Karpas-422 (cell line): ENCODE measurements around a stretch of chr15.

DNA sequence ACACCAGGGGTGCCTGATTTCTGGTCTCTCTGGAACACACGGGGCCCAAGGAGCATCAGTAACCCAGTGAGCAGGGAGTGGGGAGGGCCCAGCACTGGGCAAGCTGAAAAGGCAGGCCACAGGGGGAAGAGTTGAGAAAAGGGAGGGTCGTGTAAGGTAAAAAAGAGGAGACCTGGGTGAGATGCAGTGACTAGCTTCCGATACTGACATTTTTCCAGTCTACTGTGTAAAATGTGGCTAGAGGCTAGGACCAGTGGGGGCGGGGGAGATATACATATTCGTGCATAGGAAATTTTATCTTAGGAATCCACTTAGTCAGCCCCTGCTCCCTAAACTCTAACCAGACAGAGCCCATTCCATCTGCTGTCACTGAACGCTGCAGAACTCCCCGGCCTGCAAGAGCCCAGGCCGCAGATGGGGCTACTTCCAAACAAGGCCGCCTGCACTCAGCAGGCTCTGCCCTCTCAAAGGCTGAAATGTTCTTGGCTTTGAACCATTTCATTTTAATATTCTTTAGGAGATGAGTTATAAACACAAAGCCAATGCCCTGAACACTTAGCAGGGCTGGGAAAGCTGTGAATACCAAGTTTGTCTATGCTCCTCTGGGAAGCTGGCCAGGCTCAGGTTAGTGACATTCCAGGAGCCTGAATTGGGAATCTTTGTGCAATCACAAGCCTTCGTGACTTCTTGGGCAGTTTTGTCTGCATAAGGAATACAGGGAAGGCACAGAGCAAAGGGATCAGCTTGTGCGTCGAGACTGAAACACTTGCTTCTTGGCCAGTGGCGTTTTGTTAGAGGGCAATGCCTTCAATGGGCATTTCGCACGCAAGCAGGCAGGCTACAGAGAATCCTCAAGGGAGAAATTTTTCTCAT lies 64.9 kb downstream of the SYNM start:
- PRO-cap = no peak
- RAMPAGE, long total RNA = no peak

DNA sequence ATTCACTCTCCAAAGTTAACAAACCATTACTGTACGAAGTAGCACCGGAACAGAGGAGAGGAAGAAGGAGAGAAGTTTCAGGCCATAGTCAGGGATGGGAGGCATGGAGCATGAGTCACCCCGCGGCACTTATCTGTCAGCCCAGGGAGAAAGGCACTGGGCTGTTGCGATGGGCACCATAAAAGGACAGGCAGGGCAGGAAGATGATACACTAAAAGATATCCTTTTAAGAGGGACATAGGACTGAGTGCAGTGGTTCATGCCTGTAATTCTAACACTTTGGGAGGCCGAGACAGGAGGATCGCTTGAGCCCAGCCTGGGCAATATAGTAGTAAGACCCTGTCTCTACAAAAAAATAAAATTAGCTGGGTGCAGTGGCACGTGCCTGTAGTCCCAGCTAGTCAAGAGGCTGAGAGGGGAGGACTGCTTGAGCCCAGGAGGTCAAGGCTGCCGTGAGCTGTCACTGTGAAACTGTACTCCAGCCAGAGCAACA lies 36.9 kb downstream of the TTC23 start:
- PRO-cap = no peak
- RAMPAGE, long total RNA = no peak

DNA sequence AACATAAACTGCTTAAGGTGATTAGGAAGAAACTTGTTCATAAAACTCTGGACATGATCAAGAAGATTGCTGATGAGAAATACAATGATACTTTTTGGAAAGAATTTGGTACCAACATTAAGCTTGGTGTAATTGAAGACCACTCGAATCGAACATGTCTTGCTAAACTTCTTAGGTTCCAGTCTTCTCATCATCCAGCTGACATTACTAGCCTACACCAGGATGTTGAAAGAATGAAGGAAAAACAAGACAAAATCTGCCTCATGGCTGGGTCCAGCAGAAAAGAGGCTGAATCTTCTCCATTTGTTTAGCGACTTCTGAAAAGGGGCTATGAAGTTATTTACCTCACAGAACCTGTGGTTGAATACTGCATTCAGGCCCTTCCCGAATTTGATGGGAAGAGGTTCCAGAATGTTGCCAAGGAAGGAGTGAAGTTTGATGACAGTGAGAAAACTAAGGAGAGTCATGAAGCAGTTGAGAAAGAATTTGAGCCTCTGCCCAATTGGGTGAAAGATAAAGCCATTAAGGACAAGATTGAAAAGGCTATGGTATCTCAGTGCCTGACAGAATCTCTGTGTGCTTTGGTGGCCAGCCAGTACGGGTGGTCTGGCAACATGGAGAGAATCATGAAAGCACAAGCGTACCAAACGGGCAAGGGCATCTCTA lies 7.8 kb downstream of the LRRC28 start:
- PRO-cap = no peak
- RAMPAGE, long total RNA = no peak

GRCh38 chr15:99306501-99307099 lies 55.3 kb downstream of the LRRC28 start:
- PRO-cap = no peak
- RAMPAGE, long total RNA = no peak

DNA sequence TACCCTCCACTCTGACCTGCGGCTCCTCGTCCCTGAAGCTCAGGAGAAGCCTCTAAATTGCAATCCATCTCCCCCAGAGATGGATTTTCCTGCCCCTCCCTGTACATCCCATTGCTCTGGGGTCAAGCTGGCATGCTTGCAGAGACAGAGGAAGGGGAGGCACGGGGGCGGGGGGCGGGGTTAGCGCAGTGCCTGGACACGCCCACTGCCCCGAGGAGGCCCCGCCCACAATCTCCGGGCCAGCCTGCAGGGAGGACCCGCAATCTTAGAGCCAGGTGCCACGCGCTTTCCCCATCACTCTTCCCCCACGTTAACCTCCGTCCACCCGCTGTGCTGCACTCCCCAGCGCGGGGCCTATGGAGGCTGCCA lies 118.3 kb upstream of the MEF2A start:
- PRO-cap = no peak
- RAMPAGE, long total RNA = no peak

DNA sequence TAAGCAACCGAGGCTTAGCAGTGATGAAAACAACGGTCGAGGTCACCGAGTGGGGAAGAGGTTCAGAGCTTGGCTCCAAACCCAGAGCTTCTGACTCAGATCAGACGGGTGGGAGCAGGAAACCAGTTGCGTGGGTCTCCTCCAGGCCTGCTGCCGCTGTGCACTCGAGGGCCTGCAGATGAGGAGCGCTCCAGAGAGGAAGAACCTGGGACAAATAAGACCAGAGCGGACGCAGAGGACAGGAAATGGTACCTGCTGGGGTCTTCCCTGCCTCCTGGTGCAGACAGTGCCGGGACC lies 99.0 kb upstream of the MEF2A start:
- PRO-cap = no peak
- RAMPAGE, long total RNA = no peak

DNA sequence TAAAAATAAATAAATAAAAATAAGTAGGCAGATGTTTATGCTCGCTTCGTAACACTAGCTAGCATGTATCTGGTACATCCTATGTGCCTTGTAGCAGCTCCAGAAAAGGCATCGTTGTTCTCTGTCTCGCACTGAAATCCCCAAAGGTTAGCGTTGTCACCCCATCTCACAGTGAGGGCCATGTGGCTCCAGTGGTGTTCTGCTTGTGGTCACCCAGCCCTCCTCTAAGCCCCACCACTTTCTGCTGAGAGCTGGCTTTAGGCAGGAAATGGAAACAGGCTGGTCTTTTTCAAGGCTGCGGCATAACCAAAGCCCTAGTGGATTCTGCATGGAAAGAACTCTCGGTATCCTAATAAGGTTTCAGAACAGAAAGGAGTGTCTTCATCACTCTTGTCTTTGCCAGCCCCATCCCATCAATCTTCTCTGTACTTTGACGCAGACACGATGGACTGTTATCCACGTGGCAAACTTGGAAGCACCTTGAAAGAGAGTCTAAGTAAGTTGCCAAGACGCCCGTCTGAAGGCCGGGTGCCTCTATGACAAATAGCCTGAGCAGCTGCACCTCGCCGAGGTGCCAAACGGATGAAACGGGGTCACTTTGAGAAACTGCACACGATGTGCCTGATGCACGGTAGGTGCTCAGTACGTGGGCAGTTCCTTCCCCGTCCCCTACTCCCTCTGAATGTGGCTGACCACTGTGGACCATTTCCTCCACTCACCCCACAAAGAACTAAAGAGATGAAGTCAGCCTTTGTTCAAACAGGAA lies 57.9 kb upstream of the MEF2A start:
- PRO-cap = bidirectional peak, plus-strand start at position 577 of the sequence, minus-strand start at position 415 of the sequence
- RAMPAGE, long total RNA = no peak

DNA sequence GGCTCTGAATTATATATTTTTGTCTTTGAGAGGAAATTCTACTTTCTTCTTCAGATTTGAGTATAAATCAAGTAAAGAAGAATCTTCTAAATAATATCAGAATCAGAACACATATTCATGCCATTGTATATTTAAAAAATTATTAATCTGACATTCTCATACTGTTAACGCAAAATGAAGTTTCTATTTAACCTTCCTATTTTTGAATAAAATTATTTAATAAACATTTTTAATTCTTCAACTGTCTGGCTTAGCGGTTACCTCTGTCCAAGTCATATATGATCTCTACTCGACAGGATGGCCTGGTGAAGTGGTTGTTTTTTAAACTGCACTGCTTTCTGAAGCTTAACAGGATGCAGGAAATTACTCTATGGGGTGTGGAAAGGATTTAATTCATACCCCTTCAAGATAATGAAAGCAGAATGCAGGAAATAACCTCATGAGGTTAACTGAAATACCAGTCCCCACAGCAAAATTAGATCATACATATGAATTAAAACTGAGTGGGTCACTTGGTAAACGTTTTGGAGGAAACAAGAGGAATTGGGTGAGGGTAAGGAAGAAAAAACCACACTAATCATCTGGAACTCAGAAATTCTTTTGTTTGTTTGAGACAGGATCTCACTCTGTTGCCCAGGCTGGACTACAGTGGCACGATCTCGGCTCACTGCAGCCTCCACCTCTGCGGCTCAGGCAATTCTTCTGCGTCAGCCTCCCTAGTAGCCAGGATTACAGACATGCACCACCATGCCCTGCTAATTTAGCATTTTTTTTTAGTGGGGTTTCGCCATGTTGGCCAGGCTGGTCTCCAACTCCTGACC lies 50.2 kb downstream of the LYSMD4 start:
- PRO-cap = no peak
- RAMPAGE, long total RNA = no peak

- PRO-cap = no peak
- RAMPAGE, long total RNA = no peak
Measured at GRCh38 chr15:100096169-100096526, 245.6 kb downstream of the ADAMTS17 start.

GRCh38 chr15:100114456-100115094 lies 227.2 kb downstream of the ADAMTS17 start:
- PRO-cap = no peak
- RAMPAGE, long total RNA = no peak

- PRO-cap = no peak
- RAMPAGE, long total RNA = no peak
Measured at GRCh38 chr15:100116377-100117341, 225.1 kb downstream of the ADAMTS17 start.

- PRO-cap = no peak
- RAMPAGE, long total RNA = no peak
Measured at GRCh38 chr15:100211983-100212603, 129.7 kb downstream of the ADAMTS17 start.

DNA sequence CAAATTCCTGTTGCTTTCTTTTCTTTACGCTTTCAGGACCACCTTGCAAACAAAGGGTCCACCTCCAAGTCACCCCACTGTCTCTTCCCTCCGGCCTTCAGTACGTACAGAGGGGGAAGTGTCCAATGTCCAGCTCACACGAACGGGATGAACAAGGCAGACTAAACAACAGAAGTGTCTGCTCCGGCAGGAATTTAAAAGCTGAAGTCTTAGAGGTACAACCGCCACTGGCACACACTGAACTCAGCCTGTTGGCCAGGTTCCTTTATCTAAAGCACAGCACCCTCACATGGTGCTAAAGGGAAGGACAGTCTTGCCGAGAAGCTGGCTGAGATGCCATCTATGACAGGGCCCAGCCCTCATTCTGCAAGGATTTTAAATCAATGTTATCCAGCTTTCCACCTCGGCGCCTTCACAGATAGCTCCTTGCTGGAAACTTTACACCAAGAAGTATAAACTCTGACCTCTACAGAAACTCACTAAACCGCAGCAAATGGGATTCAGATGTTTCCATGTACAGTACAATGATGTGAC lies 2.8 kb downstream of the ADAMTS17 start:
- PRO-cap = no peak
- RAMPAGE, long total RNA = no peak

DNA sequence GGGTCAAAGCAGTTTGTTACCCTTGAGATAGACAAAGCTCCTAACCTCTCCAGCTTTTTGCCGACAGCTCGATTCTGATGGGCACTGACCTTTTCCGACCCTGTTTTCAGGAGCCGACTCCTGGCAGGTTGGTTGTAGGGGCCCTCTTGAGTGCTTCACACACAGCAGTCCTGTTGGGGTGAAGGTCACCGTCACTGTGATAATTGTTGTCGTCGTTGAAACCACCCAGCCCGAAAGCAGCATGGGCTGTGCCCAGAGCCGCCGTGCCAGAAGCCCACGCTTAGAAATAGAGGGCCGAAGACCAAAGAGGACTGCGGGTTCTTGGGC lies 7.4 kb upstream of the ADAMTS17 start:
- PRO-cap = no peak
- RAMPAGE, long total RNA = no peak

- PRO-cap = no peak
- RAMPAGE, long total RNA = no peak
Measured at GRCh38 chr15:100464902-100465417, 63.8 kb downstream of the CERS3 start.

GRCh38 chr15:100517145-100517683 lies 11.5 kb downstream of the CERS3 start:
- PRO-cap = no peak
- RAMPAGE, long total RNA = no peak

DNA sequence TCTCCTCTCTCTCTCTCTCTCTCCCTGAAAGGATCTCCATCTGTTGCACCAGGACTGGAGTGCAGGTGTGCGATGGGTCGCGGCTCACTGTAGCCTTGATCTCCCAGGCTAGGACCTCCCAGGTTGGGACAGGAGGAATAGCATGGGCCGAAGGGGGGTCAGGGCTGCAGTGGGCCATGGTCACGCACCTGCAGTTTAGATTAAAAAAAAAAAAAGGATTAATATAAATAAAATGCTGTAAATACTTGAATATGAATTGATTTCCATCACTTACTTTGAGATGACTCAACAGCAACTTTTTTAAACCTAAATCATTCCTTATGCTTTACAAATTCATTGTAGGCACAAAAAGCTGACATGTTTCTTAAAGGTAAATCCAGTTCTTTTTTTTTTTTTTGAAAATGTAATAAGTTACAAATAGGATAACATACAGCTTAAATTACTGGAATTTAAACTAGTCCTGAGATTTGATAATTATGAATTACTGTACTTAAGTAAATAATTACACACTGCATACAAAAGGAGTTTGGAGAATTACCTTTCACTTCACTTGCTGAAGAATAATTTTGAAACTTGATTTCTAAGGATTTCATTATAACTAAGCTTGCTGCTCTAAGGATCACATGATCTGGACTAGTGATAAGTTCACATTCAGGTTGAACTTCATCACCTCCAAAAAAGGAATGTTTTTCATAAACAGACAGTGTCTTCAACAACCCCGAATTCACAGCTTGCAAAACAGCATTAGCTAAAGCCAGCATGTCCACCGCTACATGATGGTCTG lies 28.7 kb downstream of the LINS1 start:
- PRO-cap = no peak
- RAMPAGE, long total RNA = no peak

GRCh38 chr15:100580380-100580756 lies 21.6 kb downstream of the LINS1 start:
- PRO-cap = no peak
- RAMPAGE, long total RNA = no peak

- PRO-cap = no peak
- RAMPAGE, long total RNA = no peak
Measured at GRCh38 chr15:100614256-100614591, 11.8 kb downstream of the ASB7 start.

- PRO-cap = no peak
- RAMPAGE, long total RNA = no peak
Measured at GRCh38 chr15:101148932-101149807, 102.7 kb downstream of the CHSY1 start.